Thoracic aorta endothelial cell (primary cell): ENCODE results near the genes RCVRN and MYH1.

- CAGE, long polyA plus RNA = no peak
These were observed at the start of gene RCVRN for GRCh38 chr17:9905090-9905490. Gene RCVRN (minus strand): TSS chr17:9905271.

GRCh38 chr17:9910413-9910676 lies 5.3 kb upstream of the RCVRN start:
- CAGE, long polyA plus RNA = no peak

DNA sequence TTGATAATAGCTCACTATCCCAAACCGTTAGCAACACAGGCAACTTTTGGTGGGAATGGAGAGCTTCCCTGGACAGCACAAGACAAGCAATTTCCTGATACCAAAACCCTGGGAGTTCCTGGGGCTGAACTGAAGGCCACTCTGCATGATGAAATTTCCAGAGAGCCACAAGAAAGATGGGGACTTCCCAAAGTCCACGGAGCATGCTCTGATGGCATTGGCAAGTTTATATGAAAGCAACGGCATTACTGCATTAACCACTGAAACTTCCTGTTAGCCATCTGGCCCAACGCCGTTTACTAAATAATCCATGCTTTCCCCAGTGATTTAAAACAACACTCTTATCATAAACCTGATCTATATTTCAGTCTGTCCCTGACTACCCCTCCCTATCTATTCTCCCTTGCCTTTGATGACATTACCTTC lies 108.3 kb upstream of the RCVRN start:
- CAGE, long polyA plus RNA = no peak

- CAGE, long polyA plus RNA = no peak
These were observed 109.2 kb upstream of the RCVRN start for GRCh38 chr17:10014126-10014743.

DNA sequence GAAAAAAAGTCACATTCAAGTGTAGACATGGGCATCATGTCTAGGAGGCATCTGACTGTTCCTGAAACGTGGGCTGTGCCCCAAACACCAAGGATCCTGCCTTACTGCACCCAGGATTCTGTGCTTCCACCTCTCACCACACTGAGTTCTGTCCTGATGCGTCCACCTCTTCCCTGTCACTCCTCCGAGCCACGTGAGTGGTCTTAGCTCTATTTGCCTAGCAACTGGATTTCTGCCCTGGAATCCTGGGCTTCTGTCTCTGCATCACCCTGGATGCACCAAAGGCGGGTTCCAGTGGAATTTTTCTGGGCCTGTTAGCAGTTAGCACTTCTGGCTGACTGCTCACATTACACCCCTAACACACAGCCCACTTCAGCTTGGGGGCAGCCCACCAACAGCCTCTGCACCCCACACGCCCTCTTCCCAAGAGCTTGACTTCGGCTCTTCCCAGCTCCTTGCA lies 129.6 kb upstream of the RCVRN start:
- CAGE, long polyA plus RNA = no peak

DNA sequence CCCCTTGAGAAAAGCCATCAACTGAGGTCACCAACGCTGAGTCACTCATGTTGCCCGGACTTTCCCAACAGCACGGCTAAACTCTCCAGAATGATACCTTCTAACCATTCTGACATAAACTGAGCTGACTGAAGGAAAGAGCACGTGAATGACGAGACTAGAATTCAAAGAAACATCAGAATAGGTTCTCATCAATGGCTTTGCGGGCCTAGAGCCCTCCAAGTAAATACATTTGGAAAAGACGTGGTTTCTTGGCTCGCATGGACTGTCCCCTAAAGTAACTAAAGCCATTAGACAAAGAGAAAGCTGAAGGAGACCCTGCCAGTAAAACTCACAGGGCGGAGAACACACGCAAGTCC lies 146.2 kb upstream of the RCVRN start:
- CAGE, long polyA plus RNA = no peak

- CAGE, long polyA plus RNA = no peak
These were observed 92.8 kb downstream of the GAS7 start for GRCh38 chr17:10105587-10106048.

GRCh38 chr17:10113432-10113871 lies 85.0 kb downstream of the GAS7 start:
- CAGE, long polyA plus RNA = no peak

DNA sequence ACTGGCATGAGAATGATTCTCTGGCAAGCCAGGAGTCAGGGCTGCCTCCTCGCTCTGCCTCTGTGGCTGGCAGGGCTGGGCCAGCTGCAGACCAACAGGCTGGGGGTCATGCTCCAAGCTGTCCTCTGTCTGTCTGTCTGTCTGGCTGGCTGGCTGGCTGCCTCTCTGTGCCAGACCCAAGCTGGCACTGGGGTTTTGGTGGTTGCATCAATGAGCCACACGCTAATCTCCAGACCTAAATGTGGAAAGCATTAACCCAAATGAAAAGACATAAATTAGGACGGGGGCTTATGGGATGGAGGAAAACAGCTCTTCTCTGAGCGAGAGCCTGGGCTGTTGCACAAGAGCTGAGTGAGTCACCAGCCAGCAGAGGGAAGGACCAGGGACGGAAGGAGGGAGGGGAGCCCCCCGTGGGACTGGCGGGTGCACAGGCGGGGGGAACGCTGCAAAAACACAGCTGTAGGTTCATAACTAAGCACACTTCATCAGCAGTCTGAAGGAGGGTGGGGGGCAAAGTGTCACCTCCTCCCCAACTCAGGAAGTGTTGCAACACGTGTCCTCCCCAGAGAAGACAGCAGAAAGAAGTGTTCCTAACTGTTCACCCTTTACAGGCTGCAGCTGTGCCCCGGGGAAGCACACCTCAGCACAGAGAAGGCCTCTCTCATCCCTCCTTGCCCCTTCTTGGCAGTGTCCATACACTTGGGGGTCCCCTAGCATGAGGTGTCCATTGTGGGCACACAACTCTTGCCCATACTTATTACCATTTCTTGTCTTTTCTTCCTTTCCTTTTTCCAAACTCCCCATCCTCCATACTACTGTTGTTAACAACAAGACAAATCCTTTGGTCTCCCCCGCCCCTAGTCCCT lies 83.3 kb downstream of the GAS7 start:
- CAGE, long polyA plus RNA = no peak

GRCh38 chr17:10196002-10196657 lies 2.3 kb downstream of the GAS7 start:
- CAGE, long polyA plus RNA = no peak

- CAGE, long polyA plus RNA = no peak
These were observed 6.2 kb downstream of the MYH8 start for GRCh38 chr17:10415497-10416022.

DNA sequence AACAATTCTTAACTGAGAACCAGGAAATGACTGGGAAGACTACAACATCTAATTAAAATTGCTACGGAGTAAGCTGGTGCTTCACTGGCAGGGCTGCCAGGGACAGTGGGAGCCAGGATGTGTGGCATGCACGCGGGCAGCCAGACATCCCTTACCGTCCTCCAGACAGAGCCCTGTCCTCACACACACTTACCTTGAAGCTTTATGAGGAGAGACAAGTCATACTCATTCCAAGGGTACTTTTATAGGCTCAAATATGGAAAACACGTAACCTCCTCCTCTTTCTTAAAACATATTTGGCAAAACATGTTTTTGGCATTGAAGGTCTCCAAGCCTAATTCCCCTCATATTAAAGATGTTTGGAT lies at the start of gene MYH1:
Gene MYH1 (minus strand): TSS at position 216 of the 365 bp plus-strand sequence.
- CAGE, long polyA plus RNA = no peak

DNA sequence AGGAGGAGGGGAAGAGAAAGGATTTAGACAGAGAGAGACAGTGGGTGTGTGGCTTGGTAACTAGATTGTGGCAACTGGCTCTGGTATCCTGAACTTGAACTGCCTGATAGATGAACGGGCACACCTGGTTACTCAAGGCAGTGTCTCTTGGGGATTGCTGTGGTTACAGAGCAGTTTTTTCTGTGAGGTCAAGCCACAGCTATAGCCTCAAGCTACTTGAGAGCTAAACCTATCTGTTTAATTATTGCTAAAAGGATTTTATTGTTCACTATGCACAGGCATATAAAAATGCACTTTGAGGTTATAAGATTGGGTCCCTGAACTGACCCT lies 29.8 kb upstream of the MYH2 start:
- CAGE, long polyA plus RNA = no peak

GRCh38 chr17:10622909-10623476 lies 34.1 kb downstream of the MYH3 start:
- CAGE, long polyA plus RNA = no peak

DNA sequence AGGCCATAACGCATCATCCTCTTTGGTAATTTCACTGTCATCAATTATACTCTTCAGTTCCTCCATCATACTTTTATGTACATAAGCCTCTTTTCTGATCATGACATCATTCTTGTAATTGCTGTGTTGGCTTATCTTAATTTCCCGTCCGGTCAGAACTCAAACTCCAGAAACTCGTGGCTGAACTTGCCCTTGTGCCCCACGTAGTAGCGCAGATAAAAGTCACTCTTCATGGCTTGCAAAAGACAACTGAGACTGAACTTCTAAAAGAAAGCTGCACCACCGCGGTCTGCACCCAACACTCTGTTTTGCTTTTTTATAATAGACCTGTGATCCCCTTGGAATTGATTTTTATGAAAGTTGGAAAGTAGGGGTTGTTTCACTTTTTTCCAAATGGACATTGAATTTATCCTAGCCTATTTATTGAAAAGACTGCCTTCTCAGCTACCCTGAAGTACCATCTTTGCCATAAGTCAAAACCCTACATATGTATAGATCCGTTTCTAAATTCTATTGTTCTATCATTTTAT lies 13.5 kb downstream of the TMEM220 start:
- CAGE, long polyA plus RNA = no peak

DNA sequence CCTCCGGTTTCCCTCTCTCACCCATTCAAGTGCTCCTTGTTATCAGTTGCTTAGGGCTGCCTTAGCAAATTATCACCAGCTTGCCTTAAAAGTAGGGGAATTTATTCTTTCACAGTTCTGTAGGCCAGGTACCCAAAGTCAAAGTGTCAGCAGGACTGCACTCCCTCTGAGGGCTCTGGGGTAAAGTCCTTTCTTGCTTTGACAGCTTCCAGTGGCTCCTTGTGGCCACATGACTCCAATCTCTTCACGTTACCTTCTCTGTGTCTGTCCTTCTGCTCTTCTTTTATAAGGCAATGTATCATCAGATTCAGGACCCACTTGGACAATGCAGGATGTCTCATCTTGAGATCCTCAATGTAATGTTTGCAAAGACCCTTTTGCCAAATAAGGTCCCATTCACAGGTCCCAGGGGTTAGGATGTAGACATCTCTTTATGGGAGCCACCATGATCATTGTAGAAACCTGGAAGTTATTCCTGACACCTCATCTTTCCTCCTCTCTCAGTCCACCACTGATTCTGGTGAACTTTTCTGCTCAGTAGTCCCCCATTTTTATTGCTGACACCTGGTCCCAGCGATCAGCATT lies 8.1 kb upstream of the TMEM220 start:
- CAGE, long polyA plus RNA = no peak

DNA sequence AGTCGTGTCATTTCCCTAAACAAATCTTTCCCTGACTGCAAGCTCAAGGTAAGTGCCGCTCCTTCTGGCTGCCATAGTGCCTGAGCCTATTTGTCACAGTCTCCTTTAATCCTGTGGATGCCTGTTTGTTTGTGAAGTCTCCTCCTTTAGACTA lies 26.8 kb downstream of the TMEM238L start:
- CAGE, long polyA plus RNA = no peak

DNA sequence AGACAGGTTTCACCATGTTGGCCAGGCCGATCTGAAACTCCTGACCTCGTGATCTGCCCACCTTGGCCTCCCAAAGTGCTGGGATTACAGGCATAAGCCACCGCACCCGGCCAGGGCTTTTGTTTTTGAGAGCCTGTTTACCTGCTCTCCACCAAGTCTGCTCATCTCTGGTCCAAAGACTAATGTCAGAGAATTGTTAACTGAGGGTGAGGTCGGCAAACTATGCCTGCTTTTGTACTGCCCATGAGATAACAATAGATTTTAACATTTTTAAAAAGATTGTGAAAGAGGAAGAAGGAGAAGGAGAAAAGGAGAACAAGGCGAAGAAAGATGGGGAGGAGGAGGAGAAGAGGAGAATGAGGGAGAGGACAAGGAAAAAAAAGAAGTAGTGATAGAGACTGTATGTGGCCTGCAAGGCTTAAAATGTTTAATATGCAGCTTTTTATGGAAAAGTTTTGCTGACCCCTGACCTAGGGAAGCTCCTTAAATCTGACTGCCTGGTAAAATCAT lies 25.9 kb downstream of the TMEM238L start:
- CAGE, long polyA plus RNA = no peak

DNA sequence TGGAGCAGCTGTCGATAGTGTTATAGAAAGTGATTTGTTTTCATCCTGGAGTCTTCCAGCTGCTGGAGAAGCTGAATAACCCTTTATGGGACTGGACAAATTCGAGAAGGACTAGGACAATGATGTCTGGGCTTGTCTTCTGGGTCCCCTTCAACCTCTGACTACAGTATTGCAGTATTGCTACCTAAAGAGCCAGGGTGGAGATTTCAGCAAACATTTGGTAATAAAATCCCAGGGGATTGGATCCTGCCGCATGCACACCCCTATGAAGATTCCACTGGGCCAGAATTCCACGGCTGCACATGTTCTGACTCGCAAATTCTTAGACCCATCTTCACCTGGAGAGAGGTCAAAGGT lies 93.5 kb upstream of the PIRT start:
- CAGE, long polyA plus RNA = no peak

DNA sequence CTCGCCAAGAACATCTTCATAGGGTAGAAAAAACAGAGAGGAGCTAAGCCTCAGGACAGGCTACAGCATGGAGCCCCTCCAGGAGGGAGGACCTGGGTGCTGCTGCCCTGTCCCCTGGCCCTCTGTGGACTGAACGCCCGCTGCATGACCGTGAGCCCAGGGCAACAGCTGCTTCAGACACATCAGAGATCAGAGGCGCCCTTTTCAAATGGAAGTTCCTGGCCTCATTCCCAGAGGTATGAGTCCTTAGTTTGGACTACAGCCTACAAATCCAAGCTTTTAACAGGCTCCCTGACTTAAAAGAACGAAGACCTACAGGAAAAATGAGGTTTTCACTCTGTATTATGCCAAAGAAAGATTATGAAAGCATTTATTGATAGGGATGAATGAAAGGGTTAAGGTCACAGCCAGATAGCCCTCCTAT lies 48.5 kb downstream of the ZNF18 start:
- CAGE, long polyA plus RNA = no peak